LNCaP clone FGC (cell line): ENCODE data around the gene APOL4.

- RRBS, 2 experiments: no CpG with 5 or more reads among the region's 9 CpGs
Observed at GRCh38 chr22:35973748-35974311, 54.8 kb downstream of the RBFOX2 start.

DNA sequence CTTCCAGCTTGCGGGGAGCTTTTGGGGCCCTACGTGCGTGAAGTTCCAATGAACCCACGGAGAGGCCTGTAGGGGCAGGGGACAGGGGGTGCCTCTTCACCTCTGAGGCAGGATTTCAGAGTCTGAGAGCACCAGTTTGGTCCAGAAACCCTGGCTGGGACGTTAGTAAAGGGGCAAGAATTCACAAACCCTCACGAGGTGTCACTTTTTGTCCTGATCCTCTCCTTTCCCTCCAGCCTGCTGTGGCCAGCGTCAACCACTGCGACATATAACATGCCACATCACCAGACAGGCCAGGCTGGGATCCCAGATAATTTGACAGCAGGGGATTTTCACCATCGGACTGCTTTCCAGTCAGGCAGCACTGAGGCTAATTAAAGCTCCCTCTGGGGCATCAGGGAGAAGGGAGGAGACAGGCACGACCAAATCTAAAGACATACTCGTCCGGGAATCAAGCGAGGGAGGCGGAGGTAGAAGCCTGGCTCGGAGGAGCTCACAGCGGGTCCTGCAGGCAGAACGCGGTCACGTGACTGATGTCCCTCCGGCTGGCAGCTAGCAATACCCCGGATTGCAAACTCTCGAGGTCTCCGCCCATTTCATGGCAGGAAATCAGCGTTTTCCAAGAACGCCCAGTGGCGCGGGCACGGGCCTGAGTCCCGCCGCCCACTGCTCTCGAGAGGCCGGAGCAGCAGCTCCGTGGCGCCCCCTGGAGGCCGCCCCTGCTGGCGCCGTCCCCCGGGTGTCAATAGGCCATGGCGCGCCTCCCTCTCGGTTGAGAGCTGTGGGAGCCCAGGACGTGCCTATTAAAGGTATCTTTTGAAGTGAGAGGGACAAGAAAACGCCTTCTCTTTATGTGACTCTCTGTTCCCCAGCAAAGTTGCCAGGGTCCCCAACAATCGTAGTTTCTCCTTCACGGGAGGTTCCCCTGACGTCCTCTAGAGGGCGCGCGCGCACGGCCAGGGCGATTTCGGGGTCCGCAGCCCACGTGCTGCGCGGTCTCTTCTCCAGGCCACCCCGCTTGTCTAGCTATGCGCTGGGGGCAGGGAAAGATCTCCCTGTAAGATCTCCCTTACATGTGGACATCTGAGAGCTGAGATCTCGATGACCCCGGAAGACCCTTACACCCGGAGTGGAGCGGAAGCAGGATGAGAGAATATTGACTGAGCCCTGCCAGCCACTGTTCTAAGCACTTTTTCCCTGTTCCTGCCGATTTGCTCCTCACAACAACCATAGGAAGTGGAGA is 37.2 kb upstream of the RBFOX2 start:
- RRBS, 2 experiments: 5 to 9% methylated on average over 14 to 20 of the region's 64 CpGs

DNA sequence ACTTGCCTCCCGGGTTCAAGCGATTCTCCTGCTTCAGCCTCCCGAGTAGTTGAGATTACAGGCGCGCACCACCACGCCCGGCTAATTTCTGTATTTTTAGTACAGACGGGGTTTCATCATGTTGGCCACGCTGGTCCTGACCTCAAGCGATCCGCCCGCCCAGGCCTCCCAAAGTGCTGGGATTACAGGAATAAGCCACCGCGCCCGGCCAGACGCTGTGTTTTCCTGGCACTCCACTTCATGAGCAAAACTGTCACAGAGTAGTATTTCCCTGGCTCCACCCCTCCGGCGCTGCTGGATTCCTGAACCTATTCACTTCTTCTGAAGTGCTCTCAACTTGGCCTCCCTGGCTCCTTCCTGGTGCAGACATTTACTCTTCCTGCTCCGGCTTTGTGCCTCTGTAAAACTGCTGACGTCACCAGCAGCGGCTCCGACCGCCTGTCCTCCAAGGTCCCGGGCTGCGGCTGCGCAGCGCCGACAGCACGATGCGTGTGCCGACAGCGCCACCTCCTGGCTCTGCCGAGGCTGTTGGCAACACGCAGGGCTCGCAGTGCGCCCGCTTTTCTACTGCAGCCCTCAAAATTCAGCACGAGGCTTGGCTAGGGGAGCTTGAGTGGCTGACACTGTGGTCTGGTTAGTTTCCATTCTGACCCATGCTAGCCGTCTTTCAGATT is 36.8 kb downstream of the APOL3 start:
- RRBS, 2 experiments: 3% methylated on average over 10 of the region's 39 CpGs

- RRBS, 2 experiments: no CpG with 5 or more reads among the region's 16 CpGs
Observed at GRCh38 chr22:36201504-36202302, at the start of gene APOL4. TSS of gene APOL4 (minus strand) at chr22:36201809.

- RRBS, 2 experiments: no CpG with 5 or more reads among the region's 7 CpGs
Observed at GRCh38 chr22:36237370-36237820, 1.9 kb downstream of the APOL2 start.

DNA sequence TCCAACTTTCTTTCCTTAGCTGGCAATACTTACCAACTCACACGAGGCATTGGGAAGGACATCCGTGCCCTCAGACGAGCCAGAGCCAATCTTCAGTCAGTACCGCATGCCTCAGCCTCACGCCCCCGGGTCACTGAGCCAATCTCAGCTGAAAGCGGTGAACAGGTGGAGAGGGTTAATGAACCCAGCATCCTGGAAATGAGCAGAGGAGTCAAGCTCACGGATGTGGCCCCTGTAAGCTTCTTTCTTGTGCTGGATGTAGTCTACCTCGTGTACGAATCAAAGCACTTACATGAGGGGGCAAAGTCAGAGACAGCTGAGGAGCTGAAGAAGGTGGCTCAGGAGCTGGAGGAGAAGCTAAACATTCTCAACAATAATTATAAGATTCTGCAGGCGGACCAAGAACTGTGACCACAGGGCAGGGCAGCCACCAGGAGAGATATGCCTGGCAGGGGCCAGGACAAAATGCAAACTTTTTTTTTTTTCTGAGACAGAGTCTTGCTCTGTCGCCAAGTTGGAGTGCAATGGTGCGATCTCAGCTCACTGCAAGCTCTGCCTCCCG is 12.8 kb downstream of the APOL1 start:
- RRBS, 2 experiments: no CpG with 5 or more reads among the region's 14 CpGs

DNA sequence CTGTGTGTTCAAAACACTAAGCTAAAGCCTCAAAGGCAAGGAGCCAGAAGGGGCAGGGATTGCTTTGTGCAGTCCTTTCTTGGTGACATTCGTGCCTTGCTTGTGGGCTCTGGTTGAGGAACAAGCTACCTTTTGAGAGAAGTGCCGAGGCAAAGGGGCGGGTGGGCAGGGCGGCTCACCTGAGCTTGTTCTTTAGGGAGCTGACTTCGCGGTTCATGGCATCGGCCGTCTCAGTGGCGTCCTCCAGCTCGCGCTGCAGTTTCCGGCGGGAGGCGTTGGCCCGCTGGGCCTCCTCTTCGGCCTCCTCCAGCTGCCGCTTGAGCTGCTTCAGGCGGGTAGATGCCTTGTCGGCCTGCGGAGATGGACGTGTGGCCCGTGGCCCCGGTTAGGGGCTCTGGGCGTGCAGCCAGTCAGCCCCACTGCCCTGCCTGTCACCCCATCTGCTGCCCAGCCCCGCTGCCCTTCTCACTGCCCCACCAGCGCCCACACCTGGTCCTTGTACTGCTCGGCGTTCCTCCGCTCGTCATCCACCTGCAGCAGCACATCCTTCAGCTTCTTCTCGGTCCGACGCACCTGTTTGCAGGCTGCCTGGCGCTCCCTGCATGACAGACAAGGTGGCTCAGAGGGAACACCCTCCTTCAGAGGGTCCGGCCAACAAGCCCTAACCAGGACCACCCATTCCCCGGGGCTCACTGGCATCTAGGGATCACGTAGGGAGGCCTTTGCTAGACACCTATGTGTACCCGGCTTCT is 31.2 kb downstream of the APOL1 start:
- RRBS, 2 experiments: 90 to 93% methylated on average over 3 of the region's 38 CpGs

- RRBS, 2 experiments: 85 to 86% methylated on average over 8 of the region's 46 CpGs
Observed at GRCh38 chr22:36288239-36289371, 35.7 kb downstream of the APOL1 start.

- RRBS, 2 experiments: no CpG with 5 or more reads among the region's 19 CpGs
Observed at GRCh38 chr22:36305003-36305596, 52.2 kb downstream of the APOL1 start.

- RRBS, 2 experiments: no CpG with 5 or more reads among the region's 15 CpGs
Observed at GRCh38 chr22:36370176-36371171, 17.3 kb downstream of the MYH9 start.

DNA sequence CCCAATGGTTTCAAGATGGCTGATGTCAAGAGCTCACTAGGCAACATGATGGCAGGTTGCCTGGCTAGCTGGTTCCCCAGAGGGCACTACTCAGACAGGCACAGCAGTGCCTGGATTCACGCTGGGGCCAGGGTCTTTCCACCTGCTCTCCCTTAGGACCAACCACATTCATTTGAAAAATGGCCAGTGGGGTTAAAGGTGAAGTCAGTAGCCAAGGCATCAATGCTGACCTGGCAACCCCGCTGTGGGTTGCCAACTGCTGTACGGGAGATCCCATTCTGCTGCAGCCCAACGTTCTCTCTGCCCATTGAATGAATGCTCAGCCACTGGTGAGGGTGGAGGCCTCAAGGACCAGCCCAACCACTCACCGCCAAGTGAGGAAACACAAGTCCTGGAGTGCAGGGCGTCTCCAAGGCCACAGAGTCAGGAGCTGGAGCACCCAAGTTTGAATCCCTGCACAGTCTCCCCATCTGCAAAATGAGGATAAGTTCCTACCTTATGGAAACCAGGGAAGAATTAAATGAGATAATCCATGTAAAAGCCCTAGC is 12.5 kb downstream of the MYH9 start:
- RRBS, 2 experiments: no CpG with 5 or more reads among the region's 6 CpGs

- RRBS, 2 experiments: no CpG with 5 or more reads among the region's 6 CpGs
Observed at GRCh38 chr22:36388052-36388134, 126 bp upstream of the MYH9 start.

- RRBS, 2 experiments: no CpG with 5 or more reads among the region's 33 CpGs
Observed at GRCh38 chr22:36388135-36388876, 539 bp upstream of the MYH9 start.

- RRBS, 2 experiments: no CpG with 5 or more reads among the region's 13 CpGs
Observed at GRCh38 chr22:36419199-36419925, 31.6 kb upstream of the MYH9 start.

GRCh38 chr22:36449850-36450235 is 31.6 kb downstream of the TXN2 start:
- RRBS, 2 experiments: no CpG with 5 or more reads among the region's 6 CpGs

DNA sequence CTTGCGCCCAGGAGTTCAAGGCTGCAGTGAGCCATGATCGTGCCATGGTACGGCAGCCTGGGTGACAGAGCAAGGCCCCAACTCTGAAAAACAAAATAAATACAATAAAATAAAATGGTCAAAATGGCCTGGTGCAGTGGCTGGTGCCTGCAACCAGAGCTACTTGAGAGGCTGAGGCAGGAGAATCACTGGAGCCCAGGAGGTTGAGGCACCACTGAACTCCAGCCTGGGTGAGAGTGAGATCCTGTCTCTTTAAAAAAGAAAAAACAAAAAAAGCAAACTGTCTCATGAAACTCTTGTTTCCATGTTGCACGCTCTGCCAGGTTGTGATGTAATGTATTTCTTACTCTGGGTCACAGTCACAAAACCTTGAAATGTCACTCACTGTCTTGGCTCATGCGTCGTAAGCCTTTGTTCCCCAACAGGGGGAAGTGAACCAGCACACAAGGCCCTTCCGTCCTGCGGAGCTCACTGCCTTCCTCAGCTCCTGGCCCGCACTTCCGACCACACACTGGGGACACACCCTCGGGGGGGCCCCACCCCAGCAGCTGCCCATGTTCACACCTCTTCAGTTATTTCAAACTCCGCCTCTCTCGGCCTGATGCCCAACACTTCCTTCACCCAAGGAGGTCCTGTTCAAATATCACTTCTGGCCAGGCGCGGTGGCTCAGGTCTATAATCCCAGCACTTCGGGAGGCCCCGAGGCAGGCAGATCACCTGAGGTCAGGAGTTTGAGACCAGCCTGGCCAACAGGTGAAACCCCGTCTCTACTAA is 29.8 kb downstream of the TXN2 start:
- RRBS, 2 experiments: no CpG with 5 or more reads among the region's 18 CpGs

- RRBS, 2 experiments: no CpG with 5 or more reads among the region's 14 CpGs
Observed at GRCh38 chr22:36465659-36466124, 15.7 kb downstream of the TXN2 start.

GRCh38 chr22:36466125-36466643 is 15.3 kb downstream of the TXN2 start:
- RRBS, 2 experiments: no CpG with 5 or more reads among the region's 9 CpGs

DNA sequence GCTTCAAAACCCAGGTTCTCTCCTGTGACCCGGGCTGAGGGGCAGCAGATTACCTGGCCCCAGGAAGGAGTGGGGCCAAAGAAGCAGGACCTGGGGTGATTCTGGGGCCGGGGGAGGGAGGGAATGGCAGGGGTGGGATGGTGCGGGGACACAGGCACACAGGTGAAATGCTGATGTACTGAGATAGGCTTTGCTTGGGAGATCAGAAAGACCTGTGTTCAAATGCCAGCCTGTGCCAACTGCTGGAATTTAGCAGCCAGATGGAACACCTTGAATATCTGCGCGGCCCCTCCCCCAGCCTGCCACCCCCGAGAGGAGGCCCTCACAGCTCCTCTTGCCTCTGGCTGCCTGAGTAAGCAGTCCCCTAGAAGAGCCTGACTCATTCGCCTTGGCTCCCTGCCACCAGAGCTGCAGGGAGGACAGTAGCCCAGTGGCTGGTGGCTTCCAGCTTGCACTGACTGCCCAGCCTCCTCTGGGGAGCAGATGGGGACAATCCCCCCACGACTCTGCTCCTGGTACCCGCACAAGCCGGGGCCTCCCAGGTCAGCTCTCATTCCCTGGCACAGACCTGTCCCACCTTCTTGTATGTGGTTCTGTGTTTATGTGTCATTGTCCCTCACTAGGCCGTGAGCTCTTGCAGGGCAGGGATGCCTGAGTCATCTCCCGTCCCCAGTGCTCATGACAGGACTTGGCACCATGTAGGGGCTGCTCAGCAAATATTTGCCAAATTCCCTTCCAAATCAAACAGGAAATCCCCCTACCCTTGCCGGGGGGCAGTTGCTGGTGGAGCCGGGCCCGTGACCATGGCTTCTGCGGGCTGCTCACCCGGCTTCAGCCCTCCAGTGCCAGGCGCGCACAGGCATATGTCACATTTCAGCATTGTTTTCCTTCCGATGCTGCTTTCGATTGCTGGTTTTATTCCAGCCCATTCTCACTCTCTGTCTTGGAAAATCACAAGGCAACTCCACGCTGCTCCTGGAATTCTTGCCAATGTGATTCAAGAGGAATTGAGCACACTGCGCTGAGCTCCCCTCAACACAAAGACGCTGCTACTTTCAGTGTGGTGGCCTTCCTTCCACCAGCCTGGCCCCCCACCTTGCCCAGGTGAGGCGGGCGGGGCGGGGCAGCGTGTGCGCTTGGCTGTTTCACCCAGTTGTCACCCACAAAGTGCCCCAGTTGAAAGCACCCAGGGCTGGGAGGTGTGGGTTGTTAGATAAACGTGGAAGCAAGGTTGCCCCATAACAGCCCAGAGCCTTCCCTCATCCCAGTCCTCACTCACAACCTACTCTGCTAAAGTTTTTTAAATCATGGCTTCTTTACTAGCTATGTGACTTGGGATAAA is 43.5 kb downstream of the CACNG2 start:
- RRBS, 2 experiments: 38 to 62% methylated on average over 2 to 5 of the region's 30 CpGs

DNA sequence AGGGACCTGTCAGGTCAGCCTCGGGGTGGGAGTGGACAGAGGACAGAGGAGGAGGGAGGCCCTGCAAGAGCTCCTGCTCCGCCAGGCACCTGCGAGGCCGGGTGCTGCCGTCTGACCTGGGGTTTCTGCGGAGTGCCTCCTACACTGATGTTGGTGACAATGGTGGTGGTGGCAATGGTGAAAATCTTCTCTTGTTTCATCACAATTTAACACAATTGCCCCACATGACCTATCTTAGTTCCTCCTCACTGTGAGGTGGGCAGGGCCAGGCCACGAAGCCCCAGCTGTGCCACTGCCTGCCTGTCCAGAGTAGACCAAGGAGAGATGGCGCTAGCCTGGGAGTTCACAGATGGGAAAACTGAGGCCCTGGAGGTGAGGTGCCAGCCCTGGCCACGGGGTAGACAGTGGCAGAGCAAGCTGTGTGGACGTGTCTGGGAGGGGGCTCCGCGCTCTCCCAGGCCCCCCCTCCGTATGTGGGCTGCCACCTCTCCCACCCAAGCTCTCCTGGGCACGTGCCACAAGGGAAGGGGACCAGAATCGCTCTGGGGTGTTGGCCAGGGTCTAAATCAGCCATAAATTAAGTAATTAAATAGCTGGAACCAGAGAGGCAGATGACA is 10.1 kb downstream of the CSF2RB start:
- RRBS, 2 experiments: no CpG with 5 or more reads among the region's 15 CpGs